ENCODE results near the genes DACT3 and STRN4.

DNA sequence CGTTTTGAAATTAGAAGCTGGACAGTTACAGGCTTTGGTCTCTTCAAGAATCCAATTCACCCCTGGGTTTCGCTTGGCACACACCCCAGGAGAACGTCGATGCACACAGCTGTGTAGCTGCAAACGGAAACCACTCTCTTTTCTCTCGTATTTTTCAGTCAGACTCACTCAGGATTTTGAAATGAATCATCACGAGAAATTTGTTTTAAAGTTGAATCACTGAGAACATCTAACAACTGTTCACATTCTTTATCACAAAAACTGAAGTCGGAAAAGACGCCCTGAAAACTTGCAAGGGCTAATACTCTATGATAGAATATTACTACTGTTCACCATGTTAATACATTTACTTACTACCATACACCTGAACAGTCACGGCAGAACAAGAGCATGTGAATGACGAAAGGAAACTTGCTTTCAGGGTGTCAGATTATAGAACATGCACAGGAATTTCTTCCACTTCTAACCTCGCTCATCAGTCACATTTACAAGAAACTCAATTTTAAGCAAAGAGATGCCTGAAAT lies 4.7 kb downstream of the PNMA8A start:
- PRO-cap, result no peak

DNA sequence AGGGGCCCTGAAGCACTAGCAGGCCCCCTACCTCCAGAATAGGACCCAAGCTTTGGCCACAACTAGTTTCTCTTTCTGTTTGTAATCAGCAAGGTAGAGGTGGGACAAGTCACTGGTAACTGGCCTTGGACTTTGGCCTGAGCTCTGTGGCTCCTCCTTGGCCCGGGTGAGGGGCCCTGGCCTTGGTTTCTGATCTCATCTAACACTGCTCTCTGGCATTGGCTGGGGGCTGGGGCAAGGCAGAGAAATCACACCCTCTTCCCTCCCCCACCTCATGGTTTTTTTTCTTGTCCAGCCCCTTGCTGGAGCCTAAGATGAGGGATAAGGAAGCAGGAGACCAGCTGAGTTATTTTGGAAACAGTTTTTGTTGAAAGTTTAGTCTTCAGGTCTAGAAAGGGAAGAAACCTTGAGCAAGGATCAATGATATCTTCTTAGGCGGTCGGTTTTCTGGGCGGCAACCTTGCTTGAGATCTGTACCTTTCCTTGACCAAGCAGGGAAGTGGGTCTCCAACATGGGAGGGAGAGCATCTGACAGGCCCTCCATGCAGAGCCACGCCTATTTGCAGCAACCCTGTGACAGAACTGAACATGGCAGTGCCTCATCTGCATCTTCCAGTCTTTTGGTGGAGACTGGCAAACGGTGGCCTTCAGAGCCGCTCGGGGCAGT lies 2.3 kb downstream of the CALM3 start:
- PRO-cap, result no peak

- PRO-cap, result no peak
These were observed 1.6 kb downstream of the DACT3 start for GRCh38 chr19:46658965-46660174.

- PRO-cap, result unidirectional peak, minus-strand start at chr19:46661130; unidirectional peak, minus-strand start at chr19:46661182
These were observed at the start of gene DACT3 for GRCh38 chr19:46660842-46661729. TSS of gene DACT3 (minus strand) at chr19:46661182.

GRCh38 chr19:46672864-46673822 lies 12.2 kb upstream of the DACT3 start:
- PRO-cap, result no peak

DNA sequence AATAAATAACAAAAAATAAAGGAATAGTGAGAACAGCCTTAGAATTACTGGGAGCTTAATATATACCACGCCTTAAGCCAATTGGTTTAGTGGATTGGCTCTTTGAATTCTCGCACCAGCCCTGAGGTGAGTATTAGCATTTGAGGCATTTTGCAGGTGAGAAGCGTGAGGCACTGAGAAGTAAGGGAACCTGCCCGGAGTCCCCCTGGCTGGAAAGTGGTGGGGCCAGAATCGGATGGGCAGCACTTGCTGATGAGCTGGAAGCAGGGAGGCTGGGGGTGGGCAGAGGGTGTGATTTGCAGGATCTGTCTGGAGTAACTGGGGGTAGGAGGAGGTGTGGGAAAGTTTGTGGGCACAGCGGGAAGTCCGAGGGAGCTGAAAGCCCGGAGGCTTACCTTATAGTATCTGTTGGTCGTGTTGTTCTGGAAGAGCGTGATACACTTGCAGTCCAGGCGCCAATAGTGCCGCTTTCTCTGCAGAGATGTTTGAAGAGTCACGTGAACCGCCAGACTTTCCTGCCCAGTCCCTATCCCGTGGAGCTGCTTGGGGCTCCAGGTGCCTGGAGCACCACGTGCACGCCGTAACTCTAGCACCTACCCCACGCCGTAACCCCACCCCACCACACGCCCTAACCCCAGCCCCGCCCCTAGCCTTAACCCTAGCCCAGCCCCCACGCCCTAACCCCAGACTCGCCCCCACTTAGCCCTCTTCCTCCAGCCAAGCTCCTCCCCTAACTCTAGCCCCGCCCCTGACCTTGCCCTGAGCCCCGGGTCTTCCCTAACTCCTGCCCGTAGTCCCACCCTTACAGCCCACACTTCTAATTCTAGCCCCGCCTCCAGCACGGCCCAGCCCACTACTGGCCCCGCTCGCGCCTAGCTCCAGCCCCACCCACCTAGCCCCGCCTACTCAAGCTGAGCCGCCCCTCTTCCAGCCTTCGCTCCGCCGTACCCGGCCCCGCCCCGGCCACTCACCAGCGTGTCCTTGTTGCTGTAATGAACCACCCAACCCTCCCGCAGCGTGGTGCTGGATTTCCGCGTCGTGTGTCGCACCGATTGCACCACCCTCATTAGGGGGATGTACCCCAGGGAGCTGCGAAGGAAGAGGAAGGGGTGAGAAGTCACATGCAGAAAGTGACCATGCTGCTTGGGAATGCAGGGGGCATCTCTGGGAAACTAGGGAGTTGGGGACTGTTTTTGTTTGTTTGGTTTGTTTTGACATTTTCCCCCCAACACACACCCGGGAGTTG lies 19.7 kb downstream of the PRKD2 start:
- PRO-cap, result no peak

DNA sequence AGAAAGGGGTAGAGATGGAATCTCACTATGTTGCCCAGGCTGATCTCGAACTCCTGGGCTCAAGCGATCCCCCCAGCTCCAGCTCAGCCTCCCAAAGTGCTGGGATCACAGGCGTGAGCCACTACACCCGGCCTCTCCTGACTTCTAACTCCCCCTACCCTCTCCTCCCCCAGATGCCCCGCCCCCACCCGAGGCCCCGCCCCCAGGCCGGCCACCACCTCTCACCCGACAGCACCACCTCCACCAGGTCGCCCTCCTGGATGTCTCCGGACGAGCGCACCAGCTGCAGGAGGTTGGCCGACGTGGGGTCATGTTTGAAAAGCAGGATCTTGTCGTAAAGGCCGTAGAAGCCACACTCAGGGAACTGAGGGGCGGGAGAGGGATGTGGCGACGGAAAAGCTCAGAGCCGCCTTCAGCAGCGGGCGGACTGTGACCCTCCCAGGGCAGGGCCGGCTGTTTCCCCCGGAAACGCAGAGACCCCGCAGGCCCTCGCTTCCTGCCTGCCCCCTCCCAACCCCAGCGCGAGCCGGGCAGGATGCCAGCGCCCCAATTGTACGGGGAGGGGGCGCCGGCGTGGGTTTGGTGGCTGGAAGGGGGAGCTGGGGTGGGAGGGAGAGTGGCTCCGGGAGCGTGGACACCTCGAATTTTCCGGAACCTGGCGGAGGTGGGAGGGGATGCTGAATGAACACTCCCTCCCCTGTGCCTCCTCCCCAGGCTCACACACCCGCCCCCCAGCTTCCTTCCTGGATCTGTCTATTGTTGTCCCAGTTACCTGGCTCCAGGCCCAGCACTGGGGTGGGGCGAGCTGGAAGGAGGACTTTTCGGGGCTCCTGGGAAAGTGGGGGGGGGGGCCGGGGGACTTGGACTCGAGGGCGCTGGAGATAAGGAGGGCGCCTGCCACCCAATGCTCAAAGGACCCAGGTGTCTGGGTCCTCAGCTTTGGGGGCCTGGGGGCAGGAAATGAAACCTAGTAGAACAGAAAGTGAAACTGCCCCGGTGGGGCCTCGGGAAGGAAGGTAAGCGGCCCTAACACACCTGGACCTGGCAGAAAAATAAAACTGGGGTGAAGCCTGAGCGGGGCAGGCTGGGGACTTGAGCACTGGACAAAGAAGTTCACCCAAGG lies 2.9 kb downstream of the PRKD2 start:
- PRO-cap, result no peak

DNA sequence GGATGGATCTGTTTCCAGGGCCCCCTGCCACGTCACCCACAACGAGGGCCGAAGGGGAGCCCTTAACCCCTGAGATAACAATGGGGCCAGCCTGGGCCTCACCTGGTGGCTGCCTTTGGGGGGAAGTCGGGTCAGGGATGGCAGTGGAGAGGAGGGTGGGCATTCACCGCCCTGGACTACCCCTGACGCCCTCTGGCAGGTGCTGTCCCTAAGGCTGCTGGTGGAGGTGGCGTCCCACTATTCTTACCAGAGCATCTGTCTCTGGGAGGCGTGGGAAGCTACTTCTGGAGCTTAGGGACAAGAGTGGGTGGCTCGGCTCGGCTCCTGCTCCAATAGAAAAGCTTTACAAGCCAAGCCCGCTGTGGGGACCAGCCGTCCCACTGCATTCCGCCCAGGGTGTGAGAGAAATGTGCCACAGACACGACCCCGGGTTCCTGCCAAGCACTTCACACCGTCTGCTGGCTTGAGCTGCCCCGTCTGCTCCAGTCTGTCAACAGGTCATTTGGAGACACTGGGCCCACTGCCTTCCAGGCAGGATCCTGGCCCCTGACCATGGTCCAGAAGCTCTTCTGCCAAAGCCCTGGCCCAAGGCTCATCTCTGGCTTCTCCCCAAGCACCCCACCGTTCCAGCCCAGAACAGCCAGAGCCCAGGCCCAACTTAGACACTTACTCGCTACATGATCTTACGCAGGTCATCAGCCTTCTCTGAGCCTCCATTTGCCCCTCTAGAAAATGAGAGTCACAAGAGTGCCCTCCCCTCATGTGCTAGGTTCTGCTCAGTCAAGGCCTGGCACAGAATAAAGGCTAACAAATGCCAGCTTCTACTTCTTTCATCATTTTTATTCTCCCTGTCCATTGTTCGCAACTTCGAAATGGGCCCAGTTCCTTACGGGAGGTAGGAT lies 6.5 kb upstream of the FKRP start:
- PRO-cap, result no peak

DNA sequence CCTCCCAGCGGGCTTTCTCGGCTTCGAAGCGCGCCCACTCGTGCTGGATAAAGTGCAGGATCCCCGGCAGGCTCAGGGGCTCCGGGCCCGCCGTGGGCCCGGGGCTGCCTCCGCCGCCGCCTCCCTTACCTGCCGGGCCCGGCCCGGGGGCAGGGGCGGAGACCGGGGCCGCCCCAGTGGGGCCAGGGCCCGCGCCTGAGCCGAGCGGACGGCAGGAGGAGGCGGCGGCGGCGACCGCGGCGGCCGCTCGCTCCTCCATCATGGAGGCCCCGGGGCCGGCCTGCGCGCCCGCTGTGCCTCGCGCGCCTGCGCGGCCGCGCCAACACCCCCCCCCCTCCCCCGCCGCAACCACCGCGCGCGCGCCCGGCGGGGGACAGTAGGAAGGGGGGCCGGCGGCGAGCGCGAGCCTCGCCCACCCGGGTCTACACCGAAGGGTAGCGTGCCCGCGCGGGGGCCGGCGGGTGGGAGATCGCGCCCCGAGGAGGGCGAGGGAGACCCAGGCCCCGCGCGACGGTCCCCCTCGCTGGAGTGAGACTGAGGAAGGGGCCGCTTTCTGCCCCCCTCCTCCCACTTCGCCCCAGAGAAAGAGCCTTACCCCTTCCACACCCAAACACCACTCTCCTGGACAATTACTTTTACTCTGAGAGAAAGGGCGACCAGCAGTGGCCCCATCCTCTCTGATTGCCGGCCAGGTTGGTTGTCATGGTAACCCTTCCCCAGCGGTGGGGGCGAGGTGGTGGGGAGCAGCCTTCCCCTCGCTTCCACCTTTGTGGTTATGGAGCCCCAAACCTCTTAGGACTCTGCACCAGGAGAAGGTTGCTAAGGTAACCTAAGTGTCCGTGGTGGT lies at the start of gene STRN4:
TSS of gene STRN4 (minus strand) at position 282 of the 847 bp plus-strand sequence.
- PRO-cap, result bidirectional peak, plus-strand start at position 431 of the sequence, minus-strand start at position 281 of the sequence

DNA sequence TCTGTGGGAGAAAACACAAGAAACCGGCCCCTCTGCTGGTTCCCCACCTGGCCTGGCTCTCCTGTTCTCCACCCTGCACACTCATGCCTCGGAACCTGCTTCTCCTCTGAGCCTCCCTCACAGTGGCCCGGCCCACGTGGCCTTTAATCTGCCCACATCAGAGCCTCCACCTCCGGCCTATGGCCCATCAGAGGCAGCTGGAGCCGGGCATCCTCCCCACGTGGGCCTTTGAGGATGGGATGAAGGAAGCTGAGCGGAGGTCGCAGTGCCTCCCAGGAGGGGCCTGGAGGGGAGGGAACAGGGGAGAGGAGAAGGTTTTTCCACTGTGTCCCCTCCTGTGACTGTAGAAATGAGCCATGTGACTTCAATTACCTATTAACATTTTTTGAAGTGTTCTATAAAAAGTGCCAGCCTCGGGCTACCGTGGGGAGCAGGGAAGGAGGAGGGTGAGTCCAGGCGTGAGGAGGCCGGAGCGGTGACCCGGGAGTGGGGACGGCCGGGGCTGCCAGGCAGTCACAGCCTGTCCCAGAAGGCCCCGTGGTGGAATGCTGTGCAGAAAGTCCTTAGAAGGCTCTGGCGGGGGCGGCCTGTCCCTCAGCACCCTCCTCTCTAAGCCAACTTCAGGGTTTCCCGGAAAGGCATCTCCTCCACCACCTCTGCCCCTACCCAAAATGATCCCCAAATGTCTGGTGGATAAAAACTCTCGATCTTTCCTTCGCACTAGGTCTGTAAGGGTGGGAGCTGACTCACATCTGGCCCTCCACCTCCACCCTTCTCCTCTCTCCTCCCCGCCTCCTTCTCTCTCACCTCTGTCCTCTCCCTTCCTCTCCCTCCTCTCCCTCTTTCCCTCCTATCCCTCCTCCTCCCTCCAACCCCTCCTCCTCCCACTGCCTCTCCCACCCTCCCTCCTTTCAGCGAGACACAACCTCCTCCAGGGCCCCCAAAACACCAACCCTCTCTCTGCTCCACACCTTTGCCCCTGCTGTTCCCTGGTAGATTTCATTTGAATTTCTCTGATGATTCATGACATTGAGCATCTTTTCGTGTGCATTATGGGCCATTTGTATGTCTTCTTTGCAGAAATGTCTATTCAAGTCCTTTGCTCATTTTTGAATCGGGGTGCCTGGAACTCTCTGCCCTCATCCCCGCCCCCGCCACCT lies 24.9 kb upstream of the SLC1A5 start:
- PRO-cap, result no peak

GRCh38 chr19:46822017-46822440 lies 28.6 kb downstream of the AP2S1 start:
- PRO-cap, result no peak

DNA sequence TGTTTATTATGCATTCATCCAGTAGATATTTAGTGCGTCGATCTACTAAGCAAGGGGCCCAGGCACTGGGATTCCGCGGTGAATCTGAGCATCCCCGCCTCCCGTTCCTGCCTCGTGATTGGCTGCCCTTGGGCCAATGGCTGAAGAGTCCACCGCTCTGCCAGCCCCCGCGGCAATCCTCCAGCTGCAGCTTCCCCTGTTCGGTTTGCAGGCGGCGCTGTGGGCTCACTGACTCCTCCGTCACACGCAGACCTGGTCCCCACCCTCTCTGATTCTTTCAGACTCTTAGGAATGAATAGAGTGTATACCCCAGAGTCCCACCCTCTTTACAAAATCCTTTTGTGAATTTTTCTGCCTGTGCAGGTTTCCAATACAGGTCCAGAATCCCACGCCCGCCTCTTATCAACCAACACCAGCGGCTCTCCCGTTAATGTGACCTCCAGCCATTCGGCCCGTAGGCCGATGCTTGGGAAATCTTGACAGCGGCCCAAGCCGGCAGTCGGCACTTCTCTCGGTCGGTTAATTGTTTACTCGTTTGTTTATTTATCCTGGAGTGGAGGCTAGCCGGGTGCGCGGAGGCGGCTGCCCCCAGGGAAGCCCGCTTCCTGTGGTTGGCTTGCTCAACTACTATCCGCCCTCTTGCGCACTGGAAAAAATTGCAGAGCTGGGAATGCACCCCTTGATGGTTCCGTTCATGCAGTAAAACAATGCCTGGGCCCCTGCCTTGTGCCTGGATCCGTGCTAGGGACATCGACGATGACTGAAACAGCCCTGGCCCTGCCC lies 4.5 kb upstream of the ARHGAP35 start:
- PRO-cap, result no peak

- PRO-cap, result no peak
These were observed 51.8 kb upstream of the NPAS1 start for GRCh38 chr19:46967759-46968394.

GRCh38 chr19:47079379-47079693 lies 30.9 kb upstream of the TMEM160 start:
- PRO-cap, result no peak

DNA sequence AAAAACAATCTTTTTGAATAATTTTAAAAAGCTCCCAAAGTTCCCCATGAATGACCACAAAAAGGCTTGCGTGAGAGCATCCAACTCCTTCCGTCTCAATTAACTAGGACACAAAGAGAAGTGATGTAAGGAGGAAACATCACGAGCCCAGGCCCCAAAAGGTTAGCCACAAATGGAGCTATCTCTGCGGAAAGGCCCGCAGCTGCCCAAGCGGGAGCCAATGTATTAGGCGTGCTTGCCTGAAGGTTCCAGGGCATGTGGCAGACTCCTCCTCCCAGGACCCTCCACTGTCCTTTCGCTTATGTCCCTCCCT lies 17.9 kb downstream of the ZC3H4 start:
- PRO-cap, result no peak

- PRO-cap, result no peak
These were observed 1.9 kb downstream of the ZC3H4 start for GRCh38 chr19:47111667-47112073.

DNA sequence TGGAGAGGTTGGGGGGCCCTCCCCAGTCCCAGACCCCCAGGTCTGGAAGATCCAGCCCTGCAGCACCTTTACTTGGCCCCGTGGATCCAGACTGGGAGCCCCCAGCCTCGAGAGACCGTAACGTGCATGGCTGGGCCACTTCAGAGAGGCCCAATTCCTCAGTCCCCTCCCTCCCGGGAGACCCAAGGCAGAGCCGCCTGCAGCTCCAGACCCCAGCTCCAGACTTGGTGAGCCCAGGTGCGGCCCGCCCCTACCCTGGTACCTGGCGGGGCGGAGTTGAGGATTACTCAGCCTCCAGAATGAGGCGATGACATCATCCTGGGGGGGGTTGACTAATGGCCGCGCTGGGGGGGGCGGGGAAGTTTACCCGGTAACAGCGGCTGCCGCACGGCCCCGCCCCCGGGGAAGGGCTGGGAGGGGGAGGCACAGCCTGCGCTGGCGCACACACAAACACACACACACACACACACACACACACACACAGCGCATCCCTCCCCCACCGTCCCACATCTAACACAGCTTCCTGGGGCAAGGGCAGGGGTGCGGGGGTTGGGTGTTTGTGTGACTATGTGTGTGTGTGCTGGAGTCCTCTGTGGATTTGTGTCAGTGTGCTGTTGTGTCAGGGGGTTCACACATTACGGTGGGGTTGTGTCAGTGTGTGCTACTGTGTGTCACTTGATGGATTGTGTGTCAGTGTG lies 10.1 kb upstream of the BBC3 start:
- PRO-cap, result unidirectional peak, minus-strand start at position 226 of the sequence

GRCh38 chr19:47277530-47278208 lies 3.0 kb downstream of the INAFM1 start:
- PRO-cap, result no peak

GRCh38 chr19:47405996-47406442 lies 13.3 kb downstream of the MEIS3 start:
- PRO-cap, result no peak

- PRO-cap, result no peak
These were observed 10.8 kb upstream of the MEIS3 start for GRCh38 chr19:47429760-47430849.